Left cardiac atrium (tissue), 1 donor: ENCODE results near the genes BORCS5 and DUSP16.

GRCh38 chr12:11890980-11892184, 179.4 kb upstream of the BCL2L14 start:
- PRO-cap, result no peak

- PRO-cap, result no peak
These were observed 40.7 kb downstream of the BCL2L14 start for GRCh38 chr12:12111384-12111846.

DNA sequence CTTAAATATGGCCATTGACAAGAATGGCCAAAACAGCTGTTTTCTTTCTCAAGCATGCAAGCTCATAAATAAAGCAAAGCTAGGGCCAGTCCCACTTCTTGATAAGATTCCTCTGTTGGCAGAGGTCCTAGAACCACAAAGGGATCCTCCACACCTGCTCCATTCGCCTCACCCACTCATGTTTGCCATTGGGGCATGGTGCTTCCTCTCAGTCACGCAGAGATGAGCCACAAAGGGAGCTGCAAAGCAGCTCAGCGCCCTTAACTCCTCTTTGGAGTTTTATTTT, 16.7 kb downstream of the MANSC1 start:
- PRO-cap, result no peak

DNA sequence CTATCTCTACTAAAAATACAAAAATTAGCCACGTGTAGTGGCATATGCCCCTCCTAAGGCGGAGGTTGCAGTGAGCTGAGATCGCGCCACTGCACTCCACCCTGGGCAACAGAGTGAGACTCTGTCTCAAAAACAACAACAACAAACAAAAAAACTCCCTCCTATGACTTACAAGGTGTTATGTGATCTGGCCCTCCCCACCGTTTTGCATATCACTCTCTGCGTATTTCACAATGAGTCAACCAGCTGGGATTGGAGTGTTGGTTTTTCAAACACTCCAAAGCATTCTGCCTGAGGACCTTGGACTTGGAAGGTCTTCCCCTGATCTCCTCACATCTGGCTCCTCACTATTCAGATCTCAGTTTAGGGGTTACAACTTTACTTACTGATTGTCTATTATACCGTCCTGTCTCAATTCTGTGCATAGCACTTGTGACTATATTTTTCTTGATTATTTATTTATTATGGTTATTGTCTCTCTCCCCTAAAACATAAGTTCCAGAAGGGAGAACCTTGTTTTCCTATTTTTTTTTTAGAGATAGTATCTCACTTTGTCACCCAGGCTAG, 13.9 kb downstream of the MANSC1 start:
- PRO-cap, result no peak

- PRO-cap, result bidirectional peak, plus-strand start at chr12:12357118, minus-strand start at chr12:12357003
These were observed at the start of gene BORCS5 for GRCh38 chr12:12356686-12357865. TSS of gene BORCS5 (plus strand) at chr12:12357078.

DNA sequence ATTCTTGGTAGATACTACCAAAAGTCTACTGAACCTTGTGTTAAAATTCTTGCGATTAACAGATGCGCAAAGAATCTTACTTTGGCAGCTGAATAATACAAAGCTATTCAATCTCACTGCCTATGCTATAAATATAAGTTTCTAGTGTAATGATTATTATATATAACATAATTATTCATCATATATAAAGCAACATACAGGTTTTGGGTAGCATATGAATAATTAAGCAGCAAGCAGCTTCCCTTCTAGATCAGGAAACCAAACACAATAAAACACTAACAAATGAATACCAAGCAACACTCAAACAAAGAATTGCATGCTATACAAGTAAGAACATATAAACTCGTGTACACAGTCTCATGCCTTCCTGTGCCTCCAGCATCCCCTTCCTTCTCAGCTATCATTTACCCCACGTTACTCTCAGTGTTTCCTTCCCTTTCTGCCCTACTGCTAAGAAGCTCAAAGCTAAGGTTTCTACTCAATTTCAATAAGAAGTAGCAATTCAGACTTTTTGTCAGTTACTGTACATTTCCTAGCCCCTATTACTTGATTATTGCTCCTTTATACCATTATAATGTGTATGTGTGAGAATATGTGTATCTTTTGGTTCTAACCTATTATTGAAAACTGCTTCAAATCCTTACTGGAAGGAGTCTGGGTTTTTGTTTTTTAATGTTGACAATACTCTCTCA, 81.1 kb downstream of the DUSP16 start:
- PRO-cap, result no peak

DNA sequence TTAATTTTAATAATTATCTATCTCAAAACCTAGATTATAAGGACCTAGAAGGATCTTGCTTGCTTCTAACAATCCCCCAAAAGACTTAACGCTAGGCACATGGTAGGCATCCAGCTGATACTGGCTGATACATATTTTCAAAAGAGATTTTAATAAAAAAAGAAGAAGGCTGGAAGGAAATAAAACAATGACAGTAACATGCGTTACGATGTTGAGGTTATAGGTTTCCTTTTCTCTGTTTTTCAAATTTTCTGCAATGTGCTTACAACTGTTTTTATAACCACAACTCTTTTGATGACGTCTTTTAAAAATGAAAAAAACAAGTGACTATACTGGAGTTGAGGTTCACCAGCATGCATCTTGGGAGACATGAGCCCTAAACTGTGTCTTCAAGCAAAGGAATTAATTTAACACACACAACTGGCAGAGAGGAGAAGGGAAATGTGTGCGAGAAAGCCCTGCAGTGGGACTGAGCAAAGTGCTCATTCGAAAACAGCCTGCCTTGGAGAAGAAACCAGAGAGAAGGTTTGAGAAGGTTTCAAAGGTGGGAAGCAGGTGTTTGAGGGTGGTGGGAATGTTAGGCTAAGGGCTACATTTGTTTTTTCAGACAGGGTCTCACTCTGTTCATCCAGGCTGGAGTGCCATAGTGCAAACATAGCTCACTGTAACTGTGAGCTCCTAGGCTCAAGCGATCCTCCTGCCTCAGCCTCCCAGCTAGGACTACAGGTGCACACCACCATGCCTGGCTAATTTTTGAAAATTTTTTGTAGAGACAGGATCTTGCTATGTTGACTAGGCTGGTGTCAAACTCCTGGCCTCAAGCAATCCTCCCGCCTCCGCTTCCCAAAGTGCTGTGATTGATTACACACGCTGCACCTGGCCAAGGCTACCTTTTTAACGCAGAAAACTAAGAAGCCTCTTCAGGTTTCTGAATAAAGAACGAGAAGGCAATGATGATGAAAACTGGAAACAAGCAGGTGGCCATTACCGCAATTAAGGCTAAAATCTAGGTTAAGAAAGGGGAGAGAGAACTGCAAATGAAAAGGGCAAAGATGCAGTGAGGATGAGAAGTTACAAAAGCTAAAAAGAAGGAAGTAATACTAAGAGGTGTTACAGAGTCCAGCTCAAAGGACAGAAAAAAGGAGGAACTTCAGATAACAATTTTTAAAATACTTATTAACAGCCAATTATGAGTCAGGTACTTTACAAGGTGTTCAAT, 80.1 kb downstream of the DUSP16 start:
- PRO-cap, result no peak

DNA sequence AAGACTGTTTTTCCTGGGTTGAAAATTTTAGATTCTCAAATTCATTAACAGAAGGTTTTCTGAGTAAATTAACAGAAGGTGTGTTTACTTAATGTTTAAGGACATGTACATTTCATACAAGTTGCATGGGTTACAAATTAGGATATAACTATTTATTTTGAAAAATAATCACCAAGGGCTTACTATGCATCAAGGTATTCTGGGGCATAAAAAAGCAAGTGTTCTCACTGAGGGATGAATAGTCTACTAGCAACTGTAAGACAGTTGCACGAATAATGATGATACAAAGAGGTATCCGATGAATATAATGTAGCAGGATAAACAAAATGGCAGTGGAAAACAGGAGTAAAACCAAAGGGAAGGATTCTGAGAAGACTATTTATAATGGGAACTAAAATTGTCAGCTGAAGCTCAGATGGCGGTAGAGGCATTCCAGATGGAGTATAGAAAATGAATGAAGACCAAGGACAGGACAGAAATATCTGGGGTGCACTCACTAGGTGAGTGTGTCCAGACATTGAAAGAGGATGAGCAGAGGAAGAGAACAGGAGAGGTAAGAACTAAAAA, 68.4 kb downstream of the DUSP16 start:
- PRO-cap, result no peak

DNA sequence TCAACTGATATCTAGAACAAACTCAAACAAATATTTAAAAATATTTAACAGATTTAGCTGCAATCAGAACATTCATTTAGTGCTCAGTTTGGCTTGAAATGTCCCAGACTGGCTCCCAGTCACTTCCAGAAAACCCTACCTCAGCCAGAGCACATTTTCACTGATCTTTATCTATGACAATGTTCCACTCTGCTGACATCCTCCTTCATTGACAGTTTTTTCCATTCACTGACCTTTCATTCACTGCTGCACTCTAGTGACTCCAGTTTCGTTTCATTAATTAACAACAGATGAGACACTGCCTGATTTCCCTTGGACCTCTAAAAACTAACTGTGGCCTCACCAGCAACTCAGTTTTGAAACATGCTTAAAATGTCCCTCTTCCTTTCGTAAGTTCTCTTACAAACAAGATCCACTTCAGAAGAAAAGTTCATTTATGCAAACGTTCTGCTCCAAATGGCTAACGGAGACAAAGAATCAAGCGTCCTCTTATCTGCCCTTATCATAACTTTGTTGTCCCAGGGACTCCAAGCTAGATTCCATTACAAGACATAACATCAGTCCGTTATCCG, 56.7 kb downstream of the DUSP16 start:
- PRO-cap, result no peak

DNA sequence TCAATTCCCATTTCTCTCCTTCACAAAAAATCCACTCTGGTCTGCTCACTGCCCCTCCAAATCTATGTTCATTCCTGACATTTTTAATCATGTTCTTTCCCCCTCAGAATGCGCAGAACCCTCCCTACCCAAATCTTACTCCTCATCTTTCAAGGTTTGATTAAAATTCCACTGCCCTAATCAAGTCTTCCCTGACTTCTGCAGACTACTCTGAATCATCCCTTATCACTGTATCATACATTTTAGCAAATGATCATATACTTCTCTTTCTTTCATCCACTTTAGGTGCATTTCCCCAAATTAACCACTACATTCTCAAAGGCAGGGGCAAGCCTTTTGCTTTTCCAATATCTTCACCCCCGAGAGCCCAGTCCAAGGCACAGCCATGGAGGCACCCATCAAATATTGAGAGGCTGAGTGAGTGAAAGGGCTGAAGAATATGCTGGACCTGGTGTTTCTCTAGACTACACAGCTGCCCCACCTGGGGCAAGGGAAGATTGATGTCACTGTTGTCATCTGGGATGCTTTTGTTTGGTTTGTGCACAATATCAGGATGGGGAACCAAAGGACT, 51.2 kb downstream of the DUSP16 start:
- PRO-cap, result no peak

DNA sequence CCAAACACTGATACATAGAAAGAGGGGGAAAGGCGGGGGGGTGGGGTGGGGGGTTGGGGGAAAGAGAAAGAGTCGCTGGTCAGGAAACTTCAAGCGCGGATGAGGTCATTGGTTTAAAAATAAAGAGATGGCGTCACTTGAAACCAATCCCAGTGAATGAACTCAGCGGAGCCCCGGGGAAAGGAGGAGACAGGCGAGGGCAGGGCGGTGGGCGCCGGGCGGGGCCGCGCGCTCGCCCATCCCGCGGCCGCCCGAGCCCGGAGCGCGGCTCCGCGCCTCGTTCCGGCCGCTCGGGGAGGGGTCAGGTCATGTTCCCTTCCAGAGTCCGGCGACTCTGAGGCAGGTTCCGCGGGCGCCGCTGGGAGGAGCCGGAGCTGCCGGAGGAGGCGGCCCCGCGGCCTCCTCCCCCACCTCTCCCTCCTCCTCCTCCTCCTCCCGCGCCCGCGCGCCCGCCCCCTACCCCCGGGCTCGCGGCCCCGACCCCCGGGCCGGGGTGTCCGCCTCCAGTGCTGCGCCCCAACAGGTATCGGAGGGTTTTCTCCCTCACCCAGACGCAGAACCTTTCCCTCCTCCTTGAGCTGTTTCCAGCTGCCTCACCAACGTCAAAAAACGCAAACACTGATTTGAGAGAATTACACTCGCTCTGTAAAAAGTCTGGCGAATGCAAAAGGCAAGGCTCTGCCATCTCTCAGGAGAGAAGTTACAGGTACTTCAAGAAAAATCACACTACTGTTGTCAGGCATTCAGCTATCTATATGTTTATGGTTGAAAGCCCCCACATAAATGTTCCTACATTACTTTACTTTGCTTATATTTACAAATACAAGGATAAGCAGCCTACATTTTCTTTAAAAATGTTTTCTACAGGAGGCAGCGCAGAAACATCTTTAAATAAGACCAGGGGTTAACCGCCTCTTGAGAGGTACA, at the start of gene DUSP16:
TSS of gene DUSP16 (minus strand) at position 336 of the 927 bp plus-strand sequence.
- PRO-cap, result bidirectional peak, plus-strand start at position 185 of the sequence, minus-strand start at position 110 of the sequence; bidirectional peak, plus-strand start at position 342 of the sequence, minus-strand start at position 336 of the sequence

GRCh38 chr12:12724764-12725154, 7.6 kb downstream of the CDKN1B start:
- PRO-cap, result no peak

- PRO-cap, result no peak
These were observed 9.9 kb upstream of the DDX47 start for GRCh38 chr12:12803149-12803731.

GRCh38 chr12:12831802-12832001, 18.6 kb downstream of the DDX47 start:
- PRO-cap, result no peak

- PRO-cap, result no peak
These were observed 22.3 kb downstream of the DDX47 start for GRCh38 chr12:12835363-12836007.

GRCh38 chr12:12899219-12899695, 7.9 kb downstream of the GPRC5A start:
- PRO-cap, result no peak

DNA sequence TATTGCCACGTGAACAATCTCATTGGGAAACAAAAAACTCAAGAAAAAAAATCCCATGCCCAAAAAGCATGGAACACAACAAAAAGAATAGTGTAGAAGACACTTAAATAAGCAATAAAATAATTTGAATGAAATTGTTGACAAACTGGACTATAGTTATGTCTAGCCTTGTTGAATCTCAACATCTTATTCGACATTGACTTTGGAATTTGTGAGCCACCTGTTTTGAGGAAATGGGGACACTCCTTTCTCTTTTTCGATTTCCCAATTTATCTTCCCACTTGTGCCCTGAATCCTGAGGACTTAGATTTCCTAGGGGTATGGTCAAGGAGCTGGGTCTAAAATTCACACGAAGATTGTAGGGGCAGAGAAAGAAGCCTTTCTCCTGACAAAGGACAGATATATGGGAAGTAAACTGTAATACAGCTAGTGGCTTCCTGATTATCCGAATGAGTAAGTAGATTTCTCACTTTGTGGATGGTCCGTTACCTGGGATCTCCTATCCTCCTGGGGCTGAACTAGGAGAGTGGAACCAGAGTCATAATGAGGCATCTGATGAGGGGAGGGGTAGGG, 14.1 kb downstream of the GPRC5A start:
- PRO-cap, result no peak

GRCh38 chr12:12907988-12908628, 16.7 kb downstream of the GPRC5A start:
- PRO-cap, result no peak

DNA sequence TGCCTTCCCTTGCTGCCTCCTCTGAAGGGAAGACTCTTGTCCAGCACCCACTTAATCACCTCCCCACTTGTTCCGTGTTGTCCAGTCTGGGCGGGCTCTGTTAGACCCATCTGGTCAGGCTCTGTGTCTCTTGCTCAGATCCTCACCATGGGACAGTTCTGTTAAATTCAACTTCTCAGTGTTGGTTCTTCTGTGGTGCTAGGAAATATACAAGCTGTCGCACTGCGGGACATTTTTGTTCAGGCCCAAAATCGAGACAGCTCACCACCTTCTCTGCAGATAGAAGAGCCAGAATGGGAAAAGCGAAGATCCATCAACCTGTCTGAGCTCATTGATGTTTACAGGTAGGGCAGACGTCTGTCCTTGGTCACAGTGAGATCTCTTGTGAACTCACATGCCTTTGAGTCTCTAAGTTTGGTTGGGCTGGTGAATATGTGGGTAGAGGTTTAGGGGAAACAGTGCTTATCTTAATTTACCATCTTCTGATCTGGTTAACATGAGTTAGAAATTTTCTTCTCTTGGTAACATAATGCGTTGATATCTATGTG, 22.8 kb downstream of the FAM234B start:
- PRO-cap, result no peak

- PRO-cap, result no peak
These were observed 9.0 kb downstream of the GSG1 start for GRCh38 chr12:13094415-13094846.